Measurements from ENCODE around the gene PSMB11.

GRCh38 chr14:21257142-21258020 lies 11.9 kb downstream of the HNRNPC start:
- PRO-cap, 3 experiments: no peak in any of the 3 experiments
- RRBS: no CpG with 5 or more reads among the region's 9 CpGs

DNA sequence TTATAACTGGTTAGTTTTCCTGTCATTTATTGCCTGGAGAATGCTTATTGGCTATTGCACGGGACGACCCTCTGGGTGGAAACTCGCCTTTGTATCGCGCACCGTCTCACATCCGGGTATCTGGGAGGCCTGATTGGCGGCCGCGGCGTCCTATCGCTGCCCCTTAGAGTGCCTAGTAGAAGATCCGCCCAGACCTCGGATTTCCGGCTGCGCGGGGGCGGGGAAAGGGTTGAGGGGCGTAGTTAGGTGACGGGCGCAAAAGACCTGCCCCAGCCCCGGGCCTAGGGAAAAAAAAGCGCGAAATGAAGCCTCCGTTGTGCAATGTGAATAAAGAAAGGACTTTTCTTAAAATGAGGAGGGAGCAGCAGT lies 364 bp upstream of the HNRNPC start:
- PRO-cap, 3 experiments: peak in 2 of 3 experiments; most common plus-strand start position 223 of the sequence (in 1)
- RRBS: under 1% methylated on average over 15 of the region's 25 CpGs

DNA sequence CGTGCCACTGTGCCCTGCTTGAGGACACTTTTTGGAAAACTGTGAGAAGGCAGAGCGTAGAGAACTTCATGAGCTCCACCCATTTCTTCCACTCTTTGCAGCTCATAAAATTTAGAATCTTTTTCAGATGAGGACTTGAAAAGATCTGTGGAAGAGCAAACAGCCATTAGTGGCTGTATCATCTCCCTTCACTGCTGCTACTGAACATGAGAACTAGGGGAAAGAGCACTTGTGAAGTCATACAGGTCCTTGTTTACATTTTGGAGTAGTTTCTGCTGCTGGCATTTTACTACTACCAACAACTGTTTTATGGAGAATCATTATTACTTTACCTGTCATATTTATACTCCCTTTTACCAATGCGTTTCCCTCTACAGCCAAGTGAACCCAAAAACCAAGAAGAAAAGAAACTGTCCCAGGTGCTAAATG lies 41.0 kb downstream of the RPGRIP1 start:
- PRO-cap, 3 experiments: no peak in any of the 3 experiments
- RRBS: no CpG with 5 or more reads among the region's 3 CpGs

DNA sequence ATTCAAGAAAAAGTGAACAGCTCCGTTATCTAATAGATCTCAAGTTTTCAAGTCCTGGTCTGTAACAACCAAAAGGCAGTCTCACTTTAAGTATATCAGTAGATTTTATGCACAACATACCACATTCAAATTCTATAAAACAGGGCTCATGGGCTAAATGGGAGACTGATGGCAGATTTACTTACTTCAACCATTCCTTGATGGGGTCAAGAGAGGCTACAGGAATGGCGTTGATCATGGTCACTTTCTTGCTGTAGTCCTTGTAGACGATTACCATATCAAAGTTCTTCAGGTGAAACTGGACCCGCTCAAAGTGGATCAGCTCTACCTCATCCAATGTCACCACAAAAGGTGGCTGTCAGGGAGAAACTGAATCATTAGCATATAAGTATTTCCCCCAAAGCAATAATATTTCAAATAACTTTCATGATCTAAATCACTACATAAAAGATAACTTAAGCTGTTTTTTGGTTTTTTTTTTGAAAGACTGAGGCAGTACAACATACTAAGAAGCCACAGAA lies 26.7 kb downstream of the SUPT16H start:
- PRO-cap, 3 experiments: no peak in any of the 3 experiments
- RRBS: no CpG with 5 or more reads among the region's 4 CpGs

GRCh38 chr14:21397213-21397681 lies 13.4 kb upstream of the SUPT16H start:
- PRO-cap, 3 experiments: peak in 1 of 3 experiments; most common minus-strand start chr14:21397401 (in 1)
- RRBS: no CpG with 5 or more reads among the region's 3 CpGs

- PRO-cap, 3 experiments: no peak in any of the 3 experiments
- RRBS: no CpG with 5 or more reads among the region's 11 CpGs
Measured at GRCh38 chr14:21503138-21504251, 7.6 kb downstream of the METTL3 start.

- PRO-cap, 3 experiments: no peak in any of the 3 experiments
- RRBS: no CpG with 5 or more reads among the region's 1 CpG
Measured at GRCh38 chr14:21653363-21653676, 315 bp upstream of the OR4E2 start.

GRCh38 chr14:22095641-22096207 lies 422.1 kb upstream of the OR4E1 start:
- PRO-cap, 3 experiments: no peak in any of the 3 experiments
- RRBS: no CpG with 5 or more reads among the region's 1 CpG

DNA sequence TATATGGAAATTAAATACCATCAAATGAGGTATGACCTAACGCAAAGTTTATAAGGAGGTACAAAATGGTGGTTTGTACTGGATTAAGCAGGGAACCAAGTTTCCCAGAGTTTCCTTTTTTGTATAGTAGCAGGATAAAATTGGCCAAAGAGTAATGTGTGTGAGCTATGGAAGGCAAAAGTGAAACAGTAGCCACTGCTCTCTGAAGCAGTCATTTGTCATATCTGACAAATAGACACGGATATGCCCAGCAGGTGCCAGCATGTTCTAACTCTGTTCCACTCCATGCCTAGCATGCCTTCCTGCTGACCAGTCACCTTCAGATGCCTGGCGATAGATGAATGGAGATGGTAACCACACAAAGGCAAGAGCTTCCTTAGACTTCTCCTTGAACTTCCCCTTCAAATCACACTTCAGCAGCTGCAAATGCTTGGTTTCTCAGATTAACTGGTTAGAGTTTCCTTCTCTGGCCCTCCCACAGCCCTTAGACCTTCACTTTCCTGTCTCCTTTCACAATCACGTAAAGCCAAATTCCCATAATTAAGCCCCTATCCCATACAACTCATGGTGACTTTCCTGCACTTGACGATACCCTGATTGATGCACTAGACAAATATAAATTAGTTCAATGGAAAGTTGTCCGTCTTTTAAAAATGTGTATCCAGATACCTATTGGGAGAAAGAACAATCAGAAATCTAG lies 429.9 kb downstream of the DAD1 start:
- PRO-cap, 3 experiments: no peak in any of the 3 experiments
- RRBS: no CpG with 5 or more reads among the region's 6 CpGs

GRCh38 chr14:22383320-22384197 lies 205.5 kb downstream of the DAD1 start:
- PRO-cap, 3 experiments: no peak in any of the 3 experiments
- RRBS: no CpG with 5 or more reads among the region's 11 CpGs

DNA sequence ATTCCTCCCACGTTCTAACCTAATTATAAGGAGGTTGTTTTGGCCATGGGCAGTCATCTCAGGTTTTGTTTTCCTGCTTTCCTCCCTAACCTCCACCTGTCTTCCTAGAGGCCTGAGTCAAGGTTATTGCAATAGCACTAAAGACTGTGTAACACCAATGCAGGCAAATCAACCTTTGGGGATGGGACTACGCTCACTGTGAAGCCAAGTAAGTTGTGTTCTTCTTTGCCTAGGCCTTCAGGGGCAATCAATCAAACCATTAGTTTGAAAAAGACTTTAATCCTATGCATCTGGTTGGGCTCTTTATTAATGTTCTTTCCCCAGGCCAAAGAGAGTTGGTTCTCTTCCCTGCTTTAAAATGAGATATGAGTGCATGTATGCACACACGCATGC lies 72.9 kb downstream of the DAD1 start:
- PRO-cap, 3 experiments: no peak in any of the 3 experiments
- RRBS: no CpG with 5 or more reads among the region's 3 CpGs

- PRO-cap, 3 experiments: no peak in any of the 3 experiments
- RRBS: no CpG with 5 or more reads among the region's 7 CpGs
Measured at GRCh38 chr14:22517201-22517989, 71.6 kb downstream of the DAD1 start.

DNA sequence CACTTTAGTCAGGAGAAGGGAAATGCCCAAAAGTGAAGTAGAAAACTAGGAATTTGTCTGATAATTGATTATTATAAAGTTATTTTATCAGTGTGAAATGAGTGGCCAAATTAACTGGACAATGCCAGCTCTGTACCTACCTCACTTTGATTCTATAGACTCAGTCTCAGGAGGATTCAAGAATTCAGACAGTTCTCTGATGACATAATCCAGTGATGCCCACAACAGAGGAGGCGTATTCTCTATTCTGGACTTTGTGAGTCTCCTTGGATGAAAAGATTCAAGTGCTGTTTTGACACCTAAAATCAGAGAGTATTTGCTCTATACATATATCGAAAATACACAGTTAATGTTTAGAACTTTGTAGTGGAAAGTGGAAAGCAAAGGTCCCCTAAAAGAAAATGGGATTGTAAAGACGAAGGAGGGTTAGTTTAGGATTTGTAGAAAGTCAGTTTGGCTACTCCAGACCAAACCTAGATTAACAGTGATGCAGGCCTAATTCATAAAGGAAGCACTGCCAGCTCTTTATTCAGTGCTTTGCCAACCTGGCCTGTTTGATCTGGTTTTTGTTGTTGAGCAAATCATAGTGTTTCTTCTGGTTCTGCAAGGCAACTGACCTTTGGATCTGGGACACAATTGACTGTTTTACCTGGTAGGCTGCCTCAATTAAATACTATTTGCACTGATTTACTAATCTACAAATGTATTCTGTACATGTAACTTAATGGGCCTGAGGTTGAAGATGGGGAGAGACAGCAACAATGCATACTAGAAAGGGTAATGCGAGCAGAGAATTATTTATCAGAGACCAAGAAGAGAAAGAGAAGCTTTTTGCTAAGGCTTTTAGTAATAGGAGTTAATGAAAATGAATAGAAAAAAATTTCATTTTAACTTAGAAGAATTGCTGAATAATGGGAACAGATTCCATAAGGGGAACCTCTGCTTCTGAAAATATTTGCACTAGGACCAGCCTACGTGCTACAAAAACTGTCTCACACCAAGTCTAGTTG lies 67.3 kb downstream of the DAD1 start:
- PRO-cap, 3 experiments: no peak in any of the 3 experiments
- RRBS: no CpG with 5 or more reads among the region's 5 CpGs

DNA sequence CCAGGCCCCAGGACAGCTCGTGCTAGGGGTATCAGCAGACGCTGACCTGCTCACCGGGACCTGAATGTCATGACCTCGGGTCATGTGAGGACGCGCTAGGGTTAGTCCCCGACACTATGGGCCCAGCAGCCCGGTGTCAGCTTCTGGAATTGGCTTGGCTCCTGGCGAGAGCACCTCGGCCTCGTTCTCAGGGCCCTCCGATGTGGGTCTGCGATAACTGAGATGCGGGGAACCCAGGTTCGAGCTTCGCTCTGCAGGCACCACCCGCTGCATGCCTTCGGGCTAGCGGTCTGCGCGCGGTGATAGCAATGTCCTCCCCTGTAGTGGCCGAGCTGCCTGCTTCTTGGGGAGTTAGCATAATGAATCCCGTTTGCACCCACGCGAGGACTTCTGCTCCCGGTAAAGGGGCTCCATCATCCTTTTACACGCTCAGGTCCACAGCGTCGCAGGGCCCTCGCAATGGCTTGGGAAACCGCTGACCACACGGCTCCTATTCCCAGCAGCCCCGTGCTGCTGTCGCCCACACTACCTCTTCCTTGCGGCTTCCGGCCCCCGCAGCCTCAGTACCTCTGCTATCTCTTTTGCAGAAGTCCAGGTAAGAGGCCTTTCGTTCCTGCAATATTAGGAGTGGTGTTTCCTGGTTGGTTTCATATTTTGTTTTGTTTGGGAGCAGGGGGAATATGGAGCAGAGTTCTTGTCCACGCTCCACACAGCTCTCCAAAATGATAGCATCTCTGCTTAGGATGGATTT lies 502 bp downstream of the OXA1L start:
- PRO-cap, 3 experiments: peak in 1 of 3 experiments; most common minus-strand start position 325 of the sequence (in 1)
- RRBS: 2% methylated on average over 5 of the region's 40 CpGs

DNA sequence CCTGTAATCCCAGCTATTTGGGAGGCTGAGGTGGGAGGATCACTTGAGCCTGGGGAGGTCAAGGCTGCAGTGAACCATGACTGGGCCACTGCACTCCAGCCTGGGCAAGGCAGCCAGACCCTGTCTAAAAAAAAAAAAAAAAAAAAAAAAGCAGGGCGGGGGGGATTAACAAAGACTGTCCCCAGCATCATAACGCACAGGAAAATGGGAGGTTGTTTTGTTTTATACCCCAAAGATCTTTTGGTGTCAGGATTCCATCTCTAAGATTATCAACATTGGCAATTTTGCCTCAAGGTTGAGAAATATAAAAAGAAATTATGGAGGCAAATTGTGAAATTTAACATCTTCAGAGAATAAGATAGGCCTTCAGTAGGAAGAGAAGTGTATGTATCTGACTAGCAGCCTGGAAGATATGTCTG lies 10.5 kb downstream of the OXA1L start:
- PRO-cap, 3 experiments: peak in 1 of 3 experiments; most common plus-strand start position 135 of the sequence (in 1)
- RRBS: no CpG with 5 or more reads among the region's 2 CpGs

DNA sequence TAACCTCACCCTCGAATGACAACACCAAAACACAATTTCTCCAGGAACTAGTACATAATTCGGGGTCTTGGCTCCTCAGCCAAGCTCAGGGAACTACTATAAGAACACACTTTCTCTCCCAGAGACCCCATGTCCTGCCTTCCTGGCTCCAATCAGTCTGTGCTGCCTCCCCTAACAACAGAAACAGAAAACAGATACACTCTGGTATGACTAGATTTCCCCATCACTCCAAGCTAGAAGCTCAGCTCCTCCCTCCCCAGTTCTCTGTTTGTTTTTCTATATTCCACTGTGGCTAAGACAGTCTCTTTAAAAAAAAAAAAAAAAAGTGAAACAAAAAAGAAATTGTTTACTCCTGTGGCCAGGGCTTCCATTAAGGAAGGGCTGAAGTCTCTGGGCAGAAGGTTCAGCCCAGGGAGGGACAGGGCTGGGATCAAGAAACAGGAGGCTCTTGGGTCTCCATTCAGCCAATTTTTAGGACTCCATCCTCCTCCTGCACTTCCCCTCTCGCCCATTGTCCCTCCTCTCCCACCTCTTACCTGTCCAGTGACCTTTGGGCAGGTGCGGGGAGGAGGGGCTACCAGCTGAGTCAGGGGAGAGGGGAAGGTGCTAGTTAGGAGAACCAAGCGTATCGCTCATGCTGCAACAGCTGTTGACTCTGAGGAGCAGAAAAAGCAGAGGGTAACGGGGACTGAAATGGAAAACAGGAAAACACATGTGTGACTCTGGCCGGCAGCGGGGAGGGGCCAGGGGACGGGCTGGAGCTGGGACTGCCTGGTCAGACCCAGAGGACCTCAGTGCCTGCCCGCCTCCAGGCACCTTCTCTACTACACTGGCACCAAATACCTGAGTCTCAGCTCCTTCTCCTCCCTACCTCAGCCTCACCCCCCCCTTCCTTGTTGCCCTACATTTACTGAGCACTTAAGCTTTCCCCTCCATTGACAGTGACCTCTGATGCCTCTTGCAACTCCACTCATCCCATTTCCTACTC lies 4.2 kb upstream of the SLC7A7 start:
- PRO-cap, 3 experiments: peak in 1 of 3 experiments; most common plus-strand start position 259 of the sequence (in 1); most common minus-strand start position 161 of the sequence (in 1)
- RRBS: no CpG with 5 or more reads among the region's 11 CpGs

GRCh38 chr14:22820207-22820473 lies 4.9 kb upstream of the SLC7A7 start:
- PRO-cap, 3 experiments: no peak in any of the 3 experiments
- RRBS: no CpG with 5 or more reads among the region's 6 CpGs

- PRO-cap, 3 experiments: peak in 3 of 3 experiments; most common plus-strand start chr14:22871431 (in 2); most common minus-strand start chr14:22871327 (in 2)
- RRBS: no CpG with 5 or more reads among the region's 12 CpGs
Measured at GRCh38 chr14:22871207-22871563, 355 bp upstream of the LRP10 start.

GRCh38 chr14:22905195-22905671 lies 13.7 kb downstream of the RBM23 start:
- PRO-cap, 3 experiments: no peak in any of the 3 experiments
- RRBS: no CpG with 5 or more reads among the region's 12 CpGs

DNA sequence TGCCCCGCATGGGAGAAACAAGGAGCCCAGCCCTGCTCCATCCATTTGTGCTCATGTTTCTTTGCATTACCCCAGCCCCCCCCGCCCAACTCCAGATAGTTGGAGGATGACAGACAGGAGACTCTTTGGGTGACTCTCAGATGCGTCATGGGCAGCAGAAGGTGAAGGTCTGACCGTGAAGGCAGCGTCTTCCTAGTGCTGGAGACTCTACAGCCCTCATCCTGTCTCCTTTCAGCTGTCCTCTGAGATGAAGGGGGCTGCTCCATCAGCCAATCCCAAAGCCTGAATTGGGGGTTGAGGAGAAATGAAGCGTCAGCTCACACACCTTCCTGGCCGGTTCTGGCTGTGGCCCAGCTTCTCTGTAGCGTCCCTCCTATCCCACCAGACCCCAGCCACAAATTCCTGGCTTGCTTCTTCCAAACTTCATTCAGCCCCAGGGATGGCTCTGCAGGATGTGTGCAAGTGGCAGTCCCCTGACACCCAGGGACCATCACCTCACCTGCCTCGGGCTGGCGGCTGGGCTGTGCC lies at the start of gene PSMB11:
Gene PSMB11 (plus strand): TSS at position 426 of the 528 bp plus-strand sequence.
- PRO-cap, 3 experiments: no peak in any of the 3 experiments
- RRBS: no CpG with 5 or more reads among the region's 10 CpGs